Liver (tissue), 9 donors: ENCODE results near the gene SP5.

- PRO-cap, 5 experiments: peak in 5 of 5 experiments; most common plus-strand start chr2:170715337 (in 5); most common minus-strand start chr2:170715557 (in 1)
- RAMPAGE, long total RNA, 2 experiments: start-site peak on the plus strand in 1 of 2 experiments, at chr2:170715384-170715440 at its widest, 6 reads per replicate
- RRBS: 4% methylated on average over 8 of the region's 46 CpGs
Measured at GRCh38 chr2:170715086-170715708, at the start of gene SP5. Gene SP5, plus strand, starts transcription at chr2:170715337.

DNA sequence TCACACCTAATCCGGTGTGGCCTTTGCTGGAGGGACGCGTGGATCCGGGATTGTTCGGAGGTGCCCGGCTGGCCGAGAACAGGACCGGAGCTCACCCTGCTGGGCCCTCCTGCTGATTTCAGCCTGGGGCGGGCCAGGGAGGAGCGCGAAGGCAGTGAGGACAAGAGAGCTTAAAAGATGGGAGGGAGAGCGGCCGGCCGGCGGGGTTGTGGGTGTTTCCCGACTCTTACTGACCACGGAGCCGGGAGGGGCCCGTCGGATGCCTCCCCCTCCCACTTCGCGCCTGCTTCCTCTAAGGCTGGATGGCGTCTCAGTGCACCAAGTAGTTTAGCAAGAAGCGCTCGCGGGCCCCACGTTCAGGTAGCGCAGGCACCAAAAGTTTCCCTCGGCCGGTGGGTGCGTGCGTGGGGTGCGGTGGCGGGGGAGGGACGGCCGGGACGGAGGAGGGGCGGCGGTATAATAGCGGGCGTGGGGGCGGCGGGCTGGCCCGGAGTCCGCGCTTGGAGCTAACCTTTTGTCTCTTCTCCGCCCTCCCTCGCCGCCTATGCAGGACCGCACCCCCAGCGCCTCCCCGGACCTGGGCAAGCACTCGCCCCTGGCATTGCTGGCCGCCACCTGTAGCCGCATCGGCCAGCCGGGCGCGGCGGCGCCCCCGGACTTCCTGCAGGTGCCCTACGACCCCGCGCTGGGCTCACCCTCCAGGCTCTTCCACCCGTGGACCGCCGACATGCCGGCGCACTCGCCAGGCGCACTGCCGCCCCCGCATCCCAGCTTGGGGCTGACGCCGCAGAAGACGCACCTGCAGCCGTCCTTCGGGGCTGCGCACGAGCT, 787 bp downstream of the SP5 start:
- PRO-cap, 5 experiments: peak in 1 of 5 experiments; most common plus-strand start position 50 of the sequence (in 1)
- RAMPAGE, long total RNA, 2 experiments: no peak in any of the 2 experiments
- RRBS: 13% methylated on average over 36 of the region's 81 CpGs

DNA sequence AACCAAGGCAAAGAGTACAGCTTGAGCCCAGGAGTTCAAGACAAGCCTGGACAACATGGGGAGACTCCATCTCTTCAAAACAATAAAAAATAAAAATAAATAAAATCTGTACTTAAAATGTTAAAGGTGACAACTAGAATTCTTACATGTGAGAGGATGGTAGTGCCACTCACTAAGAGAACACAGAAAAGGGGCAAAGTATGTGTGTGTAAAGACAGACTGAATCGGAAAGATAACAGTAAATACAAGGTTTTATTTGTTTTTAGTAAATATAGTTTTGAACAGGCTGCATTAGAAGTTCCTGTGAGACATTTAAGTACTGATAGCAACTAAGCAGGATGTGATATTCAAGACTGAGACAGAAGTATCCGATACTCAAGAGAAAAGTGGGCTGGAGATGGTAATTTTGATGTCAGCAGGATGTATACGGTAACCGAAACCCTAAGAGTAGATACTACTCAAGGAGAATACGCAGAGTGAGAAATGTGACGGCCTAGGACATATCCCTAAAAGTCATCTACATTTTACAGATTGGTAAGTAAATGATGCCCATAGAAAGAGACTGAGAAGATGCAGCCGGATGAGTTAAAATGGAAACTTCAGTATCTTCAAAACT, 115.2 kb downstream of the GORASP2 start:
- PRO-cap, 5 experiments: no peak in any of the 5 experiments
- RAMPAGE, long total RNA, 2 experiments: no peak in any of the 2 experiments
- RRBS: no CpG with 5 or more reads among the region's 7 CpGs

GRCh38 chr2:171159114-171159992, 1.3 kb downstream of the TLK1 start:
- PRO-cap, 5 experiments: peak in 5 of 5 experiments; most common plus-strand start chr2:171159963 (in 4); most common minus-strand start chr2:171159813 (in 3)
- RAMPAGE, long total RNA, 2 experiments: no peak in any of the 2 experiments
- RRBS: 0% methylated on average over 5 of the region's 36 CpGs

GRCh38 chr2:171210749-171211387, 50.2 kb upstream of the TLK1 start:
- PRO-cap, 5 experiments: no peak in any of the 5 experiments
- RAMPAGE, long total RNA, 2 experiments: no peak in any of the 2 experiments
- RRBS: no CpG with 5 or more reads among the region's 10 CpGs

- PRO-cap, 5 experiments: no peak in any of the 5 experiments
- RAMPAGE, long total RNA, 2 experiments: no peak in any of the 2 experiments
- RRBS: no CpG with 5 or more reads among the region's 3 CpGs
Measured at GRCh38 chr2:171521337-171521731, 940 bp upstream of the CYBRD1 start.

DNA sequence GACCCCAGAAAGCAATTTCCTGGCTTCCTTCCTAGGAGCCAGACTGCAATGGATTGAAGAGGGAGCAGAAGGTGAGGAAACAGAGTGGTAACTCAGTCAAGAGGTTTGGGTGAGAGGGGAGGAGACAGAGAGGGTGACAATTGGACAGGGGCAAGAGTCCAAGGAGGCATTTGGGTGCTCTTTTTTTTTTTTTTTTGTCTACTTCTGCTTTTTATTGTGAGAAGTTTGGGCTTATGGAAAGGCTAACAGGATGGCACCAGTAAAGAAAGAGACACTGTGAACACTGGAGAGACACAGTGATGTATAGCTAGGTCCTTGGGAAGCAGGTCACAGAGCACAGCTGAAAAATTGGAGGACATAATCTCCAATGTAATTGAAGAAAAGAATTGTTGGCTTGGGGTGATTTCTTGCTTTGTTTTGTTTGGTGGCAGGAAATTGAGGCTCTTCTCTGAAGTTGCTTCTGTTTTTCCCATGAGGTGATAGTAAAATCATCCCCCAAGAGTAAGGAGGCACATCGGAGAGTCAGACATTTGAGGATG, 25.1 kb downstream of the CYBRD1 start:
- PRO-cap, 5 experiments: no peak in any of the 5 experiments
- RAMPAGE, long total RNA, 2 experiments: no peak in any of the 2 experiments
- RRBS: no CpG with 5 or more reads among the region's 1 CpG

GRCh38 chr2:171555133-171555539, 32.9 kb downstream of the CYBRD1 start:
- PRO-cap, 5 experiments: no peak in any of the 5 experiments
- RAMPAGE, long total RNA, 2 experiments: no peak in any of the 2 experiments
- RRBS: no CpG with 5 or more reads among the region's 2 CpGs

DNA sequence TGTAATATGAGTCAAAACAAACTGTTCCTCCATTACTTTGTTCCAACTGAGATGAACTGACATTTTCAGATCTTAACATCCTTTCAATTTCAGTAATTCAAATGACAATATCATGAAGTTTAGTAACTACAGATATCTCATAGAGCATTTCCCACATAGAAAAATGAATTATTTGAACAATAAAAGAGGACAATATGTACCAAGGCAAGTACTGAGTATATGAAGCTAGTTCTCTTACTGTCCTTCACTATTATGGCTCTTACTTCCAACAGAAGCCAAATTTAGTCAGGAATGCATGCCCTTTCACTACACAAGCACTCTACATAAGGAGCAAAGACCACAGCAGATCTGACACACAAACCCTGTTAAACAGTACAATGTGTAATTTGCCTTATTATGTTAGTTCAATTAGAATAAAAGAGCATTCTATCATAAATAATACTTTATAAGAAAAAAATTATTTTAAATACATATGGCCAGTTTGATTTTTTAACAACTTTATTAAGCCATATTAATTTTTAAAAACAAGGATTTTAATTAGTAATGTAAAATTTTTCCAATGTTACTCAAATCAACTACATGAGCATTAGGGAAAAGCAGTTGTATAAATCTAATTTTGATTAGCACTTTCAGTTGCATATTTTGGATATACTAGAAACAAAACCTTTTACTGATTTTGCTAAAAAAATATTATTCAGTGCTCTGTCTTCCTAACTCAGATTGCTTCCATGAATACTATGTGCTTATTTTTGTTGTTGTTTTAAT, 15.2 kb downstream of the SLC25A12 start:
- PRO-cap, 5 experiments: no peak in any of the 5 experiments
- RAMPAGE, long total RNA, 2 experiments: no peak in any of the 2 experiments

DNA sequence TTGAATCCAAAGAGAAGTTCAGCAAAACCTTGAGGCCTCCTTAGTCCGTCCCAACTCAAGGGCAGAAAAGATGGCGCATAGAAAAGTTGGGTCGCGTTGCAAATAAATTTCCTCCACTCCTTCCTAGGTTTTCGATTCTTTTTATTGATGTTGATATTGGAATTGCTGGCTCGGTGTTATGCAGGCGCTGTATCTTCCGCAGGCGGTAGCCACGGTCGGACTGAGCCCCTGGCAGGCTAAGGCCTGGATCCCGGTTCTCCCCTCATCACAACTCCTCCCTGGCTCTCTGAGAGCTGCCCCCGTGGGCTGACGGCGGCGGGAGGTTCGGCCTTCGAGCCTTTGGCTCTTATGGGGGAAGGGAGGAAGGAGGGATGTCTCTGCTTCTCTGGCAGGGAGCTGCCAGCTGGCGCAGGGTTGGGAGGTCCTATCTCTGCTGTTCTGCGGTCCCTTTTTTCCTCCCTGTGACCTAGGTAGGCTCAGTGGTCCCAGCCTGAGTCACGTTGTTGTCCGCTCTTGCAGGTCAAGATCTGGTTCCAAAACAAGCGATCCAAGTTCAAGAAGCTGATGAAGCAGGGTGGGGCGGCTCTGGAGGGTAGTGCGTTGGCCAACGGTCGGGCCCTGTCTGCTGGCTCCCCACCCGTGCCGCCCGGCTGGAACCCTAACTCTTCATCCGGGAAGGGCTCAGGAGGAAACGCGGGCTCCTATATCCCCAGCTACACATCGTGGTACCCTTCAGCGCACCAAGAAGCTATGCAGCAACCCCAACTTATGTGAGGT, 2.4 kb downstream of the DLX1 start:
- PRO-cap, 5 experiments: no peak in any of the 5 experiments
- RAMPAGE, long total RNA, 2 experiments: no peak in any of the 2 experiments
- RRBS: no CpG with 5 or more reads among the region's 35 CpGs

DNA sequence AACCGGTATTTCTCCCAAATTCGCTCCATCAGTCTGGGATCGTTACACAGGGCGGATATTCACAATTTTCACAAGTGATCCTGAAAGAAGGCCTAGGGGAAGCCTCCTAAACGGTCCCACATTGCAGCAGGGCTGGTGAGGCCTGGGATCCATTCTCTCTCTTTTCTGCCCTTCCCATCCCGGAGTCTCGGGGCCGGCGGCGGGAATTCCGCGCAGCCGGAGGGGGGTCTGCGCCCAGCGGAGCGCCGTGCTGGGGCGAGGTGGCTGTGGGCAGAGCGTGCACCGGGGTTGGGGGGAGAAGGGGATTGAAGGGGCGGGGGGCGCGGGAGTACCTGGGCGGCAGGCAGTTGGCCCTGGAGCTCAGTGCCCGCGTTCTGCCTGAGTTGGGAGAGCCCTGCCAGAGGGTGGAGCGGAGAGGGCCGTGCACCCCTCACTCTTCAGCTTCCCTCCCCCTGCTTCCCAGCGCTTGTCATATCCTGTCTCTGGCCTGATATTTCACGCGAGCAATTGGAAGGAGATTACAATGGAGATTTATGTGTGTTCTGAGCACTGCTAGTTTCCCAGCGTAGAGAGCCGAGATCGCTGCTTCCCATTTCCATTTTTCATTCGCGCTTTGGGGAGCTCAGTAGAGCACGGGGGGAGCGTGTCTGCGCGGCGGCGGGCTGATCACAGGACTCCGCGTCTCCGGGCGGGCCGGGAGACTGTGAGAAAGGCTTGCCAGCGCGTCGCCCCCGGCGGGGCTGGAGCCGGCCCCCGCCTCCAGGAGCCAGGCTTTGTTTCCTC, 6.2 kb downstream of the DLX2 start:
- PRO-cap, 5 experiments: no peak in any of the 5 experiments
- RAMPAGE, long total RNA, 2 experiments: no peak in any of the 2 experiments
- RRBS: 17% methylated on average over 12 of the region's 54 CpGs

- PRO-cap, 5 experiments: no peak in any of the 5 experiments
- RAMPAGE, long total RNA, 2 experiments: no peak in any of the 2 experiments
- RRBS: no CpG with 5 or more reads among the region's 14 CpGs
Measured at GRCh38 chr2:172252156-172252700, 149.5 kb upstream of the DLX2 start.

- PRO-cap, 5 experiments: no peak in any of the 5 experiments
- RAMPAGE, long total RNA, 2 experiments: no peak in any of the 2 experiments
- RRBS: no CpG with 5 or more reads among the region's 3 CpGs
Measured at GRCh38 chr2:172305715-172305914, 121.8 kb upstream of the ITGA6 start.

GRCh38 chr2:172374328-172374614, 53.1 kb upstream of the ITGA6 start:
- PRO-cap, 5 experiments: peak in 3 of 5 experiments; most common minus-strand start chr2:172374467 (in 3)
- RAMPAGE, long total RNA, 2 experiments: no peak in any of the 2 experiments
- RRBS: no CpG with 5 or more reads among the region's 3 CpGs

- PRO-cap, 5 experiments: no peak in any of the 5 experiments
- RAMPAGE, long total RNA, 2 experiments: no peak in any of the 2 experiments
- RRBS: no CpG with 5 or more reads among the region's 5 CpGs
Measured at GRCh38 chr2:172427079-172427253, 420 bp upstream of the ITGA6 start.

DNA sequence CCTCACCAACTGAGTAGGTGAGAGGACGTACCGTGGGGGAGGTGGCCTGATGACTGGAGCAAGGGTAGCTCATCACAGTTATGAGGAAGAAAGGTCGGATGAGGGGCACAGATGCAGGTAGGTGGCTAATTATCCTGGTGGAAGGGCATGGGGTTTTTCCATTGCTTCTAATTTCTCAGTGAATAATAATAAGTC, 10.8 kb downstream of the ITGA6 start:
- PRO-cap, 5 experiments: no peak in any of the 5 experiments
- RAMPAGE, long total RNA, 2 experiments: no peak in any of the 2 experiments
- RRBS: no CpG with 5 or more reads among the region's 3 CpGs

DNA sequence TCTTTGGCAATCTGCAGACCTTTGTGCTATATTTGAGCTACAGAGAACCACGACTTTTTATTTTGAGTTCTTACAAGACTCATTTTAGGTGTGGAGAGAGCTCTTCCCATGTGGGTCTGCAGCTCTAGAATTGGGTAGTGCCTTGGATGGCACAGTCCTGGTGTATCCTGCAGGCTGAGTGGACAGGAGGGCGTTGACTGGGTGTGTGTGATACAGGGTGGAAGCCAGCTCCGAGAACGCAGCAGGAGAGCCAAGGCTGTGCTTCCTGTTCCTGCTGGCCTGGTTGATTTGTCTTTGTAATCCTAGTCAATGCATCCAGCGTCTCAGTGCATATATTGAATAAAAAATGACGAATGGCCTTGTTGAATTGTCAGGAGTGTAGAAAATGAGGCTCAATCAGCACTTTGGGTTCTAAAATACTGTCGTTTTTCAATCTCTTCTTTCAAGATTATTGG, 11.6 kb downstream of the ITGA6 start:
- PRO-cap, 5 experiments: no peak in any of the 5 experiments
- RAMPAGE, long total RNA, 2 experiments: no peak in any of the 2 experiments
- RRBS: no CpG with 5 or more reads among the region's 7 CpGs

GRCh38 chr2:172453742-172454844, 26.7 kb downstream of the ITGA6 start:
- PRO-cap, 5 experiments: no peak in any of the 5 experiments
- RAMPAGE, long total RNA, 2 experiments: no peak in any of the 2 experiments
- RRBS: no CpG with 5 or more reads among the region's 11 CpGs

- PRO-cap, 5 experiments: peak in 3 of 5 experiments; most common plus-strand start chr2:172465822 (in 2); most common minus-strand start chr2:172465721 (in 3)
- RAMPAGE, long total RNA, 2 experiments: no peak in any of the 2 experiments
- RRBS: 27% methylated on average over 8 of the region's 20 CpGs
Measured at GRCh38 chr2:172465507-172466040, 38.2 kb downstream of the ITGA6 start.

- PRO-cap, 5 experiments: no peak in any of the 5 experiments
- RAMPAGE, long total RNA, 2 experiments: no peak in any of the 2 experiments
- RRBS: no CpG with 5 or more reads among the region's 8 CpGs
Measured at GRCh38 chr2:172468999-172469564, 41.7 kb downstream of the ITGA6 start.